ENCODE measurements around a stretch of chr12.

DNA sequence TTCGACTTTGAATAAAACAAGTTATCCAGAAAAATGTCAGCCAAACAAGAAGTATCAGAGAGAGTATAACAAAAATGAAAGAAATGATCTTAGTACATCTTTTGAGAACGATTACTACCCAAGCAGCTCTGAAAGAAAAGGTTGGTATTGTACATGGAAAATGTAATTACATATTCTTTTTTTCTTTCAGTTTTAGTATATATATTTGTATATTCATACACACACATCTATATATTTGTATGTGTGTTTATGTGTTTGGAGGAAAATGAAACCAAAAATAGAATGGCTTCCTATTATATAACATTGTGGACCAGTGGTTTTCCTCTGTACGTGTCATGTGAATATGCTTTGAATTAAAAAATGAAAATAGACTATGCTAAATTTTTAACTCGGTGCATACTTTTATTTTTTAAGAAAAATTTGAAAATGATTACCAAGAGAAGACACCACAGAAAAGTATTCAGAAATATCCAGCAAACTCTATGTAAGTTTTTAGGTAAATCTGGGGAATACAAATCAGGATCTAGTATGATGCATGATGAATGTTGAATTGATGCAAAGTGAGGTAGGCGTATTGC is 57.1 kb downstream of the C12orf40 start:
- PRO-cap = no peak

DNA sequence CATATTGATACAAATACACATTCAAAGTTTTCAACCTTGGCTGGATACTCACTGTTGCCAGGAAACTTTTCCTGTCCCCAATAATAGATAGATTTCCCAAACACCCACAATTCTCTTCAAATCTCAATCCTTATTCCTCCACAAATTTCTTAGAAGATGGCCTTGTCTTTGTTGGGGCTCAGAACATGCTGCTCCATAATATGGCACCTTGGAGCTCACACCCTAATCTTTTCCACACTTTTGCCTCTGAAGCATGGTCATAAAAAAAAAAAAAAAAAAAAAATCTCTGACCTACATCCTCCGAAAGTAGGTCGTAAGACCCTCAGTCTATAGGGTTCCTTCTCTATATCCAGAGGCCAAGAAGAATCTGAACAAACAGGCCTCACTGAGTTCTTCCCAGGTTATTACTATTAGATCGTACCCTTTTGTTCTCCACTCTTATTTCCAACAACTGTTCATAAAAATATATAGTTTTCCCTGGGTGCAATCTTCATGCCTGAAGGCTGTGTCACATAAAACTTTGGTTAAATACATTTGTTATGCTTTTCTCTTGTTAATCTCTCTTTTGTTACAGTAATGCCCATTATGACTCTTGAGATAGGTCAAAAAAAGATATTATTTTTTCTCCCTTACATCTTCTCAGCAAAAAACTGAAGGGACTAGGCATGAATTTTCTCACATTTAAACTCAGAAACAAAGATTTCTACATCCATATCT is 207.8 kb downstream of the C12orf40 start:
- PRO-cap = no peak

DNA sequence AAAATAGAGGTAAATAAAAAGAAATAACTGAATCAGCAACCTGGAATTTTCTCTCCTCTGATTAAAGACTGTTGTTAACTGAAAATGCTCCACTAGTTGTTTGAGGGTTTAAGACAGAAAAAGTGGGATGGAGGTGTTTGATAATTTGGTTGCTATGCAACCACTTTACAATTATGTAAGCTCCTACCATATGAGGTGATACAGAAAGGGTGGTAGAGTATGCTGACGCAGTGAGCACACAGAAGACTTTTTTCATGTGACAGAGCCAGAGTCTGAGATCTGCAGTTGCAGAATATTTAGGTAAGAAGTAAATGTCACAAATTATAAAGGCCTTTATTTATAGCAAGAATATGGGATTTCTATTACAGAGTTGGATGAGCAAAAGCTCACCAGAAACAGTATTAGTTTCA is 50.5 kb upstream of the SLC2A13 start:
- PRO-cap = no peak

- PRO-cap = no peak
Measured at GRCh38 chr12:40225178-40226114, 649 bp downstream of the LRRK2 start.

- PRO-cap = no peak
Measured at GRCh38 chr12:42105696-42106180, 38.9 kb downstream of the GXYLT1 start.

- PRO-cap = no peak
Measured at GRCh38 chr12:42168994-42169483, 24.4 kb upstream of the GXYLT1 start.

- PRO-cap = no peak
Measured at GRCh38 chr12:42433781-42434226, 107.8 kb downstream of the PPHLN1 start.

DNA sequence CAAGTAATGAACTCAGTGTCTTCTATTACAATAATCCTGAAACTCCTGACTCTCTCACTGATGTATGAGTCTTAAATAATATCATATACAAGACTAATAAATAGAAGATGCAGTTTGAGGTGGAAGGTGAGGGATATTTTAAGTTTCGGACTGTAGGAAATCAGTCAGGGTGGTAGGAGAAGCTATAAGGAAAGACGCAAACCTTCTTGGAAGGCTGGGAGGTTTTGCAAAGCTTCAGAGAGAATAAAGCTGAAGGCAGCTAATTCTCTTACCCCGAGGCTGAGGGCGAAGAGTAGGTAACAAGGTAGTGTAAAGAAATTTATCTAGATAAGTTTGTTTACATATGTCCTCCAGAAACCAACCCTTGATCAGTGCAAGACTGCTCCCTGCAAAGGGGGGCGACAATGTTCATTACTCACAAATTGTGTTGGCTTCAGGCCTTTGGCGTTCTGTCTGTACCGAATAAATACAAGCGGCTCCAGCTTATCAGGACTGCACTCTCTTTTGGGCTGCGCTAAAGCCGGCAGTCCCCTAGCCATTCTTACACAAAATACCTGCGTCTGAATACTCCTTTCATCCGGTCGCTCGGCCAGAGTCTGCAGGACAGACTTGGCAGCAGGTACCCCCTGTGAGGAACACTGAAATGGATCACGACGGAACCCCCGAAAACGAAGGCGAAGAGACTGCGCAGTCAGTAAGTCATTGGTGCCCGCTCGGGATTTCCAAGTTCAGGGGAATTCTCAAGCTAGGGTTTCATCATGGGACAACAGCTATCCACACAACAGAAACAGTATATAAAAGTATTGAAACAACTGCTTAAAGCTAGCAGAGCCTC is 116.3 kb downstream of the PPHLN1 start:
- PRO-cap = no peak

DNA sequence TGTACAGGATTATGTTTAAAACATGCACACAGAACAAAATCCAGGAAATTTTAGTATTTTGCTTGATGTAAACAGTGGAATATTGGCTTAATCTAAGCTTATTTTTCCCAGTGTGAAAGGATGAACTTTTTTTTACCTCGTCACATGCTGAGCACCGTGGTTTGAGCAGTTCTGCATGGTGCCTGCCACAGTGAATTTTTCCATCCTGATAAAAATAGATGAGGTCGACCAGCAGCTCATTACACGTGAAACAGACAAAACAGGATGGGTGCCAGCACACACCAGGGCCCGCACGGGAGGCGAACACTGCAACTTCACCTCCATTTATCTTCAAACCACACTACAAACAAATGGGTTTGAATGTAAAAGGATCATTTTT is 121.1 kb downstream of the PRICKLE1 start:
- PRO-cap = no peak

DNA sequence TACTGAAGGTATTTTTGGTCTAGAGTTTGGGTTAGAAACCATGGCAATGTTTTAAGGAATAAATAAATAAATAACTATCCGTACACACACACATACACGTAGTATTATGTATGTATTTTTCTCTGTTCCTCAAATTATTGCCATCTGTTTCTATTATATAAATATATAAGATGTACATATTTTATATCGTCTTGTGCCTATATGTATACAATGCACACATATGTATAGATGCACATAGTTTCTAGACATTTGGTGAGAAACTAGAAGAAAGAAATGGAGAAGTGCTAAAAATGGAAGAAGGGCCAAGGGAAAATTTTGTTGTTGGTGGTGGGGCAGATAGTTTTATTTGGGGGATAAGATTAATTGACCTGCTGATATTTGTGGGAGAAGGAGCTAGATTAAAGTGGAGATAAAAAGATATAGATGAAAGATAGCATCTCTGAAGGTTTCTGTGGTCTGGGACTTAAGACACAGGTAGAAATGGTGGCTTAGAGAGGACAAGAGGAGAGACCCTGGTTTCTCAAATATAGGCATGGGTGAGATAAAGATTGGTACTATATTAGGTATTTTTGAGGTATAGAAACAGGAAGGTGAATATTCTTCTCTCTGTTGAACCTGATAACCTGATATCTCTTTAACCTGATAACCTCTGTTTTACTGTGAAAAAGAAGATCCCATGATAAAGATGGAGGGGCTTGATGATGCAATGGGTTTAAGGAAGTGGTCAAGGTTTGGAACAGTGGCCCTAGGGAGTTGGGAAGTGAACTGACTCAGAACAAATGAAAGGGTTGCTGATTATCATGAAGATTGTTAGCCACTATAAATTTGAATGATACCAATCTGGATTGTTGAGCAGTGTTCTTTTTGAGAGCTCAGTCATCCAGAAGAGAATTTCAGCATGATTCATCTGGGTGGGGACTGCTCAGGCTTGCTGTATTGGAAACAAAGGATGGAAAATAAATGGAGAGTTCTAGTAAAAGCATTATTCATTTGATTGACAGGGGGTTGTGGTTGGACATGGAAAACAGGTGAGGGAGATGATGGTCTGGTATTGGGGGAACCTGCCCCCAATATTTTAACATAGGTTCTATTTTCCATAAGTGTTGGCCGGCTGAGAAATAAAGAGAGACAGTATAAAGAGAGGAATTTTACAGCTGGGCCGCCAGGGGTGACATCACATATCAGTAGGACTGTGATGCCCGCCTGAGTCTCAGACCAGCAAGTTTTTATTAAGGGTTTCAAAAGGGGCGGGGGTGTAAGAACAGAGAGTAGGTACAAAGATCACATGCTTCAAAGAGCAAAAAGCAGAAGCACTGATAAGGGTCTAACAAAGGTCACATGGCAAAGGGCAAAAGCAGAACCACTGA is 11.4 kb downstream of the TMEM117 start:
- PRO-cap = no peak

- PRO-cap = no peak
Measured at GRCh38 chr12:43884866-43885389, 49.0 kb downstream of the TMEM117 start.

- PRO-cap = no peak
Measured at GRCh38 chr12:43954876-43955377, 119.0 kb downstream of the TMEM117 start.

DNA sequence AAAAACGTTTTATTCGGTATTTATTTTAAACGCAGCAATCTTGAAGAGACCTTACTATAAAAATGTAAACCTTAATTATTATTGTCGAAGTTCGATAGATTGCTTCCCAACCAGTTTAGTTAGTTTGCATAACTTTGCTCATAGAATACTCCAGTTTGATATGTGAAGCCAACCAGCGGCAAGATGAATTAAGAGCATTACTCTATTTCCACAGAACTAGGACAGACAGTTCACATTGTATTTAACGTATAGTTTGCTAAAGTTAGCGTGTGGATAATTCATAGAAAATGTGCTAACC is 1.3 kb upstream of the ARID2 start:
- PRO-cap = no peak

DNA sequence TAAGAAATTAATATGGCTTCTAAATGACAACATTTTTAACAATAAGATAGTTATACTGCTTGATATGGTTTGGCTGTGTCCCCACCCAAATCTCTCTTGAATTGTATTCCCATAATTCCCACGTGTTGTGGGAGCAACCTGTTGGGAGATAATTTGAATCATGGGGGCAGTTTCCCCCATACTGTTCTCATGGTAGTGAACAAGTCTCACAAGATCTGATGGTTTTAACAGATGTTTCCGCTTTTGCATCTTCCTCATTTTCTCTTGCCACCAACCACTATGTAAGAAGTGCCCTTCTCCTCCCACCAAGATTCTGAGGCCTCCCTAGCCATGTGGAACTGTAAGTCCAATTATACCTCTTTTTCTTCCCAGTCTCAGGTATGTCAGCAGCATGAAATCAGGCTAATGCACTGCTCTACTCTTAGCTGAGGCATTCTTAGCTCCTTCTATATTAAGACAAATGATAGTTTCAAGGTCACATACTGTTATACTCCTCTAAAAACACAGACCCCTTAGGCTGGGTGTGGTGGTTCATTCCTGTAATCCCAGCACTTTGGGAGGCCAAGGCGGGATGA is 3.7 kb downstream of the SCAF11 start:
- PRO-cap = no peak

- PRO-cap = bidirectional peak, plus-strand start at chr12:45991816, minus-strand start at chr12:45992053
Measured at GRCh38 chr12:45991482-45992390, 1.4 kb upstream of the SCAF11 start.

DNA sequence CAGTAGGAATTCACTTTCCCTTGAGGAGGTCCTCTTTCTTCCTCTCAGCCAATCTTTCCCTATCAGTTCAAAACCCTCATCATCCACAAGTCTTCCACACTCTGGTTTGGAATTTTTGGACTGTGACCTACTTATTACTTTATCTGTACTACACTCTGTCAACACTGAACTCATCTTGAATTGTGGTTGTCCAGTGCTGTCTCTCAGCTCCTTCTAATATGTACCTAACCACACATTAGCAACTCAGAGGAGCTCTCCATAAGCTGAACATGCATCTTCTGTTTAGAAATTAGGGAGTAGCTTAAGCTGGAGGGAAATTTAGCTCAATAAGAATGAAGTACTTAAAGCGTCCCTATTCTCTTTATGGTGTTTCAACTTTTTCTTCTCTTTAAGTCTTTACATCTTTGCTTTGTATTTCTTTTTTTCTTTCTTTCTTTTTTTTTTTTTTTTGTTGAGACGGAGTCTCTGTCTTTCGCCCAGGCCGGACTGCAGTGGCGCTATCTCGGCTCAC is 34.8 kb downstream of the SLC38A1 start:
- PRO-cap = no peak

GRCh38 chr12:46352231-46352555 is 20.4 kb downstream of the SLC38A2 start:
- PRO-cap = no peak

DNA sequence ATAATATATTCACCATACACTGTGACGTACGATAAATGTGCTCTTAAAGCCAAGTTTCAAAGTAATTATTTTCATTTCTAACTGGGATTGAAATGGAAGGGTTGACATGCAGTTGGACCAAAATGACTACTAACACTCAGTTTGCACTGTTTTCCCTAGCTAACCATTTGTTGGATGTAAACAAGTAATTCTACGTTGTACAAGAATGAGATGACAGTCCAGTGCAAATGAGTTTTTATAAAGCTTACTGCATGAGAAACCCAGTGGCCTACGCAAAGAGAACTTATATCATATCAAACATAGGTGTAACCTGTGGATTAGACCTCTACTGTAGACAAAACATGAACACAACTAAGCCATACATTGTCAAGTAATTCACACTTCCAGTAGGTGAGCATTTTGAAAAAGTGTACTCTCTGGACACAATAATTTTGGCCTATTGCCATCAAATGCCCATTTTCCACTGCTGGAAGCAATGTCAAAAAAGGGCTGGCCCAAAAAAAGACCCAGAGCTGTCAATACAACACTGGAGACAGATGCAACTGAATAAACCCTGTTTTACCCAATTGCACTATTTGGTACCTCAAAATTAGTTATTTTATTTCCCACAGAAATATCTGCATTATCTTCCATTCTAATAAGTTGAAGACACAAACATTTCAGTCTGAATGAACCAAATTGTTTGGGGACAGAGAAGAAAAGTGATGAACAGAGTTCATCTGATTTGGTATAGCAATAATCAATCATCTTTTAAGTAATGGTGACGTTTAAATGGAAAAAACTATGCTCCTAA is 12.7 kb downstream of the SLC38A2 start:
- PRO-cap = no peak

DNA sequence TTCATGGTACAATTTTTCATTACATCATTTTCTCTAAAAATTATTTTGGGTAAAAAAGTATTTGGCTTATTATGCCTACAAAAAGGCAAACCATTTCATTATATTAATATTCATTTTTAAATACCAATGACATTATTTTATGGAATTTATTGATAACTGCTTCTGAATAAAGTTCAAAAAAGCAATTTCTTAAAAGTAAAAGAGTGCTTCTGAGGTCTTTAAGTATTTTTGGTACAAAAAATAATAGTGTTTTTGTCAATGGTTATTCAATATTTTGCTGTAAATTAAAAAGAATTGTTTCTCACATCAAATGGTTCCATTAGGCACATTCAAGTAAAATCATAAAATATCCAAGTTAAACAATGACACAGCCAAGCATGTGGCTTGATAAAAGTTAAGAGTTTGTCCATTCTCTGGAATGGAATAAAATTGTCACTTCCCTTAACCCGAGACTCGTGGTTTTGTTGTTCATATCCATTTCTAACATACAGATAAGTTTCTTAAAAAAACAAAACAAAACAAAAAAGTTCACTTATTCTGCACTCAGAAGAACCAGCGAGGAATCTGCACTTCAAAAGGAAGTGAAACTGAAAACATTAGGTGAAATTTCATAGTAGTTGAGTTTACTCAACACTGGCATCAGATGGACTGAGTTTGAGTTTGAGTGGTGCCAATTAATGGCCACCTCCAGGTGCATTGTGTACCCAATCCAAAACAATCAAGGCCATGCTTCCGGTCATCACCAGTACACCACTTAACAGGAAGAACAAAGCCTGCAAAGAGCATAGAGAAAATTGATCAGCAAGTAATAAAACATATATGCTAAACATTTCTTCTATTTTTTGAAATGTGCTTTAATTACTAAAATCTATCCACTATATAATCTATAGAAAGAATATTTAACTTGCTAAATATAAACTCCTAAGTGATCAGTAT is 11.9 kb downstream of the SLC38A2 start:
- PRO-cap = no peak

DNA sequence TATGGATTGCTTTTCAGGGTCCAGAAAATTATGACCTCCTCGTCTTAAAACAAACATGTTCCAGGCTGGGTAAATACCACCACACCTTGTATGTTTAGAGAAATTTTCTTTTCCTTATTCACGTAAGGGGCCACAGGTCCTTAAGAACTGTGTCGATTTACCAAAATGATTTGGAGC is 2.7 kb downstream of the SLC38A2 start:
- PRO-cap = no peak